Mesenchymal stem cell of Wharton's jelly (primary cell): ENCODE measurements around a stretch of chr5.

GRCh38 chr5:10696797-10697336, 64.2 kb downstream of the DAP start:
- CAGE, long polyA plus RNA, result no peak

- CAGE, long polyA plus RNA, result no peak
Measured at GRCh38 chr5:10699837-10700514, 61.1 kb downstream of the DAP start.

GRCh38 chr5:10735461-10736271, 25.4 kb downstream of the DAP start:
- CAGE, long polyA plus RNA, result no peak

- CAGE, long polyA plus RNA, result no peak
Measured at GRCh38 chr5:14035784-14036534, 91.5 kb upstream of the DNAH5 start.

DNA sequence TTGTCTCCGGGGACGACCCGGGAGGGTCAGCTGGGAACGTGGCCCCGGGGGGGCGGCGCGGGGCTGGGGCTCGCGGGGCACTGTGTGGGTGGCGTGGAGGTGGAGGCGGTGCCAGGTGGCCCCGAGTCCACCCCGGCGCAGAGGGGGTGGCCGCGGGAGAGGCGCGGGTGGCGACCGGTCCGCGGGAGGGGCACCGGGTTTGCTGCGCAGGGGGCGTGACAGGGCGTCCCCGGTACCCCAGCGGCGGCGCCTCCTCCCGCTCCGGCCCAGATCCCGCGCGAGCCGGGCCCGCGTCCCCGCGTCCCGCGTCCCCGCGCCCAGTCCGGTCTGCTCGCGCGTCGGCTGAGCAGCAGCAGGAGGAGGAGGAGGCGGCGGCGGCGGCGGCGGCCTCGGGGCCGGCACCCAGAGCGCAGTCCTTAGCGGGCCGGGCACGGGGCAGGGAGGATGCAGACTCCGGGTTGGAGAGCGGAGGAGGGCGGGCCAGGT, 1.4 kb downstream of the TRIO start:
- CAGE, long polyA plus RNA, result no peak

DNA sequence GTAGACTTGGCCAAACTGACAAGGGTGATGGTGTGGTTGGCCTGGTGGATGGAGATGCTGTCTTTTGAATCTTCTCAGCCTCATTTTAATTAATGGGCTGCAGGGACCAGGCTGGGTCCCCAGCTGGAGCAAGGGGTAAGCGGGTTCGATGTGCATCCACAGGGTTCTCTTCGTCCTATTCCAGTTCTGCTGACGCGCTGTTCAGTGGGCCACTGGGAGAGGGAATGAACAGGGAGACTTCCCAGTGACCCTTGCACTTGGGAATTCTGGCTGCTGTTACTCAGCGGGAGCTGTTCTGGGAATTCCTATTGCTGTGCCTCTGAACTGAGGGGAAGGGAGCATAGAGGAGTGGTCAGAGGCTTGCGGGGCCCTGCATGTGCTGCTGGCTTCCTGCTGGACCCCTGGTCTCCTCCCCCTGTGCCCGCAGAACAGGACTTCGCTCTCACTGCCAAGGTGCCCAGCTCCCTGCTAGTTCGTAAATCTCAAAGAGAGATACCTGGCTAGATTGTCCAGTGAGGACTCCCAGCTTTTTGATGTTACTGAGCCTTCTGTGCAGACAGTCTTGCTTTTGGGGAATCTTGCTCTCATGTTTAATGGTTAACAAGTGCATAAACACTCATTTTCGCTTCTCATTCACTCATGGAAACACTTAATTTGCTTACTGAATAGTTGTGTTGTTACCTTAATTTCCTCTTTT, 5.8 kb downstream of the TRIO start:
- CAGE, long polyA plus RNA, result no peak

DNA sequence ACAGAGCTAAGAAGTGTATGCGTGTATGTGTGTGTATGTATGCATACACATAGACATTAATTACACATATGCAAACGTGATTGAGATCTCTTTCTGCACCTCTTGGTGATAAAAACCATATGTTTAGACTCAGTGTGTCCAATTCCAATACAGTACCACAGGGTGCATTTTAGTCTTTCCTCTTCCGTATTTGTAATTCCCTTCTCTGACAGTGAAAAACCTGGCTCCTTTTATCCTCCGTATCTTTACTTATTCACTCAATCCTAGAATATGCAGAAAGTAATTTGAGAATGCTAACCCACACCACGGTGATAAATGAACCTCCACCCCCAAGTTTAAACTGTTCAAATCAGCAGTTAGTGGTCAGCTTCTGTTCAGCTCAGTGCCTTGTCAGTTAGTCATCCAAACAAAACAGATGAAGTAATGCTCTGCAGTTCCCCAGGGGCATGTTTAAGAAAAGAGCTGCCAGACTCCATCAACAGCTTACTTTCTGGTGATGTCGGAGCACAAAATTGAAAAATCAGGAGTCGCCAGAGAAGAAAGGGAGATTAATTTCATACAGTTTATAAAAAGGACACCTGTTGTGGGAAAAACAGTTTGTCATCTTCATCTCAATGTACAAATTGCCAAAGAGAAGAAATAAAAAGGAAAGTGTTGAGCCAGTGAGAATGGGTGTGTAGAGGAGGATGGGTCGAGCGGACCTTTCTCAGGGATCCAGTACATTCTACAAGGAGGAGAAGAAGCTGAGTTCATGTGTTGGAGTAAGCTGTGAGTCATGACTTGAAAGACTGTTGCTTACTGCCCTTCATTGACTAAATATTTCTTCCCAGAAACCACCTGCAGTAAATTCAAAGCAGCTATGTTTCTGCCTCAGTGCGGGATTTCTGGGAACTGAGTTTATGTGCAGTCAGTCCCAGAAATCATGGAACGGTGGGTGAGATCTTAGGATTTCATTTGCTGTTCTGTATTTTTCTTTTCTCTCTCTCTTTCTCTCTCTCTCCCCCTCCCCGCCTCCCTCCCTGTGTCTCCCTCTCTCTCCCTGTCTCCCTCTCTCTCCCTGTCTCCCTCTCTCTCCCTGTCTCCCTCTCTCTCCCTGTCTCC, 13.6 kb downstream of the TRIO start:
- CAGE, long polyA plus RNA, result no peak

DNA sequence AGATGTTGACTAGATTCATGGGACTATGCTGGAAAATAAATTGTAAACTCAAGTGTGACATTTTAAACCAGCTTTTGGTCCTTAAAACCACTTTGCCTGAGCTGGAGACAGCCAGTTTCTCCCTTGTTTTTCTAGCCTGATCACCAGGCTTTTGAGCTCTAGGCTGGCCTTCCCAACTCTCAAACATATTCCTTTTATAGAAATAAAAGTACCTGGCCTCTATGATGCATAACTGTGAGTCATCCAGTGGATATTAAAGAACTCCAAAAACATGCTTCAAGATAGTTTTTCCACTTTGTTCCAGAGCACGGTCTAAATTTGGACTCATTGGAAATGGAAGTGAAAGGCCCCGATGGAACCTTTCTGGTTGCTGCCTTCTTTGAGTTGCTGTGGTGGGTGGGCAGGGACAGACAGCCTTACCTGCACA, 43.0 kb downstream of the TRIO start:
- CAGE, long polyA plus RNA, result no peak

GRCh38 chr5:14217432-14218128, 74.4 kb downstream of the TRIO start:
- CAGE, long polyA plus RNA, result no peak

GRCh38 chr5:14225849-14226607, 82.9 kb downstream of the TRIO start:
- CAGE, long polyA plus RNA, result no peak

DNA sequence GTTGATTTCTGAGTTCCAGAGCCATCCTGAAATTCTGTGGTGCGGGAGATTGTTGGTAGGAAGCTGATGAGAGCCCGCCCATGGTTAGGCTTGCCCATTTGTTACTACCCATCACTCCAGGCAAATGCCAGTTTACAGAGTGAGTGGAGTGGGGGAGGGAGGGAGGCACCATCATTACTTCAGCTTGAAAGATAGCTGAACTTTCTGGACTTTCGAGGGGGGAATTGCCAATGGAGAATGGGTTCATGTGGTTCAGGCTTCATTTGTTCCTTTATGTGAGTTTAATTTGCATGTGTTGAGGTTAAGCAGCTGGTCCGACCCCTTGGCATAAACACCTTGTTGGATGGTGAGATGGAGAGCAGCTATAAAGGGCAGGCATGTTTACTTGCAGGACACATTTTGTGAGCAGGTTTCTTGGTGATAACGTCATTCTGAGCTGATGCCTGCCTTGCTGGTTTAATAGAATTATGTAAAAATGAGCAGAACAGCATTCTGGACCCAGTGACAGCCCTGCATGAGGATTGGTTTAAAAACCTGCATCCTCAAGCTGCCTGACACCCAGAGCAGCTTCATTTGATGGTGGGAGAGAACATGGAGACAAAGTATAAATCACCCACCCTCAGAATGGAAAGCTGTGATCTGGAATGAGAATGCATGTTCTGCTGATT, 106.2 kb downstream of the TRIO start:
- CAGE, long polyA plus RNA, result no peak

DNA sequence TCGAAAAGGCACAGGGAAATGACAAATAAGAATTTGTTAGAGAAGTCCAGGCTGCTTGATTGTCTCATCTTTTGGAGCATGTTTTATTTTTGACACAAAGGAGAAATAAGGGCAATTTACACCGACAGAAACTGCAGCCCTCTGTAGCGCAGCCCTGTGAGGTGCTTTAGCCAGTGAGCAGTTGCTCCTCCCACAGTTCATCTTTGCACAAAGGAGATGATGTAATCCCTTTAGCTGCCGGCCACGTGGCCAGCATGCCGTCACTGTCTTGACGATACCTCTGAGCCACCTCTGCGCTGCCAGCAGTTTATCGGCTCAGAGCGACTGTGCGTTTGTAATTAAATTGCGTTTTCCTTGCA, 106.8 kb downstream of the TRIO start:
- CAGE, long polyA plus RNA, result no peak

- CAGE, long polyA plus RNA, result no peak
Measured at GRCh38 chr5:14263710-14264191, 120.6 kb downstream of the TRIO start.

DNA sequence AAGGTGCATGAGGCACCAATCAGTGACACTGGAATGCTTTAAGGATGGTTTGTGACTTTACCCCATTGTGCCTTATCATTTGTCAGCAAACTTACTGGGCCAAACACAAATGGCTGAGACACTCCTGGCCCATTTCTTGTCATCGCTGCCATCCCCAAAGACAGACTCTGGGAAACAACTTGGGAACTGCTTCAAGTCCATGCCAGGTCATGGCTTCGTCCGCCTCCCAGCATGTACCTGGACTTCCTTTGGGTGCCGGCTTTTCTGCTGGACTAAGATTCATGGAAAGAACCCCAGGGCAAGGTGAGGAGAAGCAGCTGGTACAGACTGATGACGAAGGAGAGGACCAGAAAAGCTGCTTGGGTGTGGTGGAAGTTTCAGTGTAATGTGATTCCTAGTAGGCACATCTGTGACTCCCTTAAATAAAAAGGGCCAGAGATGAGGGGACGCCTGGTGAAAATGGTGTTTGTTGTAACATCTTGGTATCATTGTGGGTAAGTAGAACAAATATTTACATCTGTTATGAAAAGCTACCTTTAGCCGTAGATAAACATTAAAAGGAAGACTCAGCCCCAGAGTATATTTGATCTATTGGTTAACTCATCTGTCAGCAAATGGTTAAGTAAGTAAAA, 33.6 kb downstream of the OTULINL start:
- CAGE, long polyA plus RNA, result no peak

- CAGE, long polyA plus RNA, result no peak
Measured at GRCh38 chr5:14713294-14713723, 48.8 kb downstream of the OTULIN start.

- CAGE, long polyA plus RNA, result no peak
Measured at GRCh38 chr5:14810852-14811560, 60.6 kb downstream of the ANKH start.

DNA sequence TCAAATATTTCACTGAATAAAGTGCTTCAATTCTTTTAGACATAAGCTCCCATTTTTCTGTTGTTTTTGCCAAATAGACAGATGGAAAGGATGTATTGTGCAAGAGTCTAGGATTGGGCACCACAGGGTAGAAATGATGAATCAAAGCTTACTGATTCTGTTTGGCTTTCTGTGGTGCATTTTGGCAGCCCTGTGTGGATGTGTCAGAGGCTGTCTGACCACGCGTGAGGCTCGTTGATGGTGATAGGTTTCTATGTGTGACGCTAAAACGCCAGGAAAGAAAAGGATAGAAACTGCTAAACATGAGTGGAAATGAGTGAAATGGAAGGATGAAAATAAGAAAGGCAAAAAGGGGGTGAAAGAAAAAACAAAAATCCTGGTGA, 54.6 kb downstream of the ANKH start:
- CAGE, long polyA plus RNA, result no peak

- CAGE, long polyA plus RNA, result no peak
Measured at GRCh38 chr5:14872098-14873140, 841 bp upstream of the ANKH start.

- CAGE, long polyA plus RNA, result no peak
Measured at GRCh38 chr5:15499509-15499847, 502 bp upstream of the FBXL7 start.

- CAGE, long polyA plus RNA, result no peak
Measured at GRCh38 chr5:15677134-15677680, 177.2 kb downstream of the FBXL7 start.